Parietal lobe (tissue), 2 donors: ENCODE measurements around a stretch of chr16.

GRCh38 chr16:19879014-19879867, 5.4 kb downstream of the GPRC5B start:
- RAMPAGE, long total RNA, result no peak

- RAMPAGE, long total RNA, result no peak
Observed at GRCh38 chr16:19884206-19884602, 444 bp downstream of the GPRC5B start.

DNA sequence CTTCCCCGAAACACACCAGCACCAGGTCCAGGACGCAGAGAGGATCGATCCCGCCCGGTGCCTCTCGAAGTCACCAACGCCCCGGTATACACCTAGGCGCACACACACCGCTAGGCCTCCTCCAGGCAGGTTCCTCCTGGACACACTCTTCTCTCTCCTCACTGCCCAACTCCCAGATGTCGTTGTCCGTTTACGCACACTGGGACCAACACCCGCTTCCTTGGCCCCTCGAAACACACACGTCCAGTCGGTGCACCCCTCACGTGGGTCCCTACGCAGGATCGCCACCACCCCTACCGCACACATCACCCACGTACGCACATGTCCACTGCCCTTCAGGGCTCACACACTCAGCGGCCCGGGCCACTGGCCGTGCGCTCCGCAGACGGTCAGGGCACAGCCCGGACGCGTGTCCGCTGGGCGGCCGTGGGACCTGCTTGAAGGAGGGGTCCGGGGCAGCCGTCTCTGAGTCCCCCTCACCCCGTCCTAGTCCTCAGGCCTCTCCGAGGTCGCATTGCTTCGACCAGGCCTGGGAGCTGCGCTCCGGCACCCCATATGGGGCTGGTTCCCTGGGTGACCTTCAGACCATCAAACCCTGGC, 741 bp upstream of the GPRC5B start:
- RAMPAGE, long total RNA, result no peak

DNA sequence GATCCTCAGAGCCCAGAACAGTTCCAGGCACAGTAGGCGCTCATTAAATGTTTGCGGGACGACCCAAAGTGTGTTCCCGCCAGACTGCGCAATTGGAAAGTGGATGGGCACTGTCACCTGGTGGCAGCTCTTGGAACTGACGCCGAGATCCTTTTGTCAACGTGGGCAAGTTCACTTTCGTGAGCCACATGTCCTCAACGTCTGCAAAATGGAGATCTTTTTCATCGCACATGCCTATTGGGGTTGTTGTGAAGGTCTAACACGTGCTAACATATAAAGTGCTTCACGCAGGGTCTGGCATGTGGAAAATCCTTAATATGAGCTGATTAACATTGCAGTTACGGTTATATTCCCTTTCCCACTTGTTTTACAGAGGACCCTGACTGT, 1.7 kb upstream of the GPRC5B start:
- RAMPAGE, long total RNA, result no peak

DNA sequence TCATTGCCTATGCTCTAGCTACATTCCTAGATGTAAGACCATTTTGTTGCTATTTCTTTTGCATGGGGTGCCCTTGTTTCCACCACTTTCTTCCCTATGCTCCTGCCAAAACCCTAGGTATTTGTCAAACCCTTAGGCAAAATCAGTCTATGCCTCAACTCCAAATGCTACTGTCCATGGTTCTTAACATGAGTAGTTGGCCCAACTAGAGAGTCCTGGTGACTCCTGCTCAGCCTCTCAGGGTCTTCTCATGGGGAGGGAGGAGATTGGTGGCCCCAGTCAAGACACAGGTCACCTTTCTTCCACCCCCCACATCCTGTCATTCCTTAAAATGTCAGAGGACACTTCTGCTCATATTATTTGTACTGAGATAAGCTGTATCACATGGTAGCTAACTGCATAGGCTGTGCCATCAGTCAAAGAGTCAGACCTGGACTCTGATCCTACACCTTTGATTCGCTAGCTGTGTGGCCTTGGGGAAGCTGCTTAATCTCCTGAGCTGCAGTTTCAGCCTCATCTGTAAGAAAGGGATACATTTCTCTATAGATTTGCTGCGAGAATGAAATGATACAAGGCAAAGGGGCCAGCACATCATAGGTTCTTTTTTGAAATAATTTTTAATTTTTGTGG, 15.0 kb downstream of the ACSM5 start:
- RAMPAGE, long total RNA, result no peak

DNA sequence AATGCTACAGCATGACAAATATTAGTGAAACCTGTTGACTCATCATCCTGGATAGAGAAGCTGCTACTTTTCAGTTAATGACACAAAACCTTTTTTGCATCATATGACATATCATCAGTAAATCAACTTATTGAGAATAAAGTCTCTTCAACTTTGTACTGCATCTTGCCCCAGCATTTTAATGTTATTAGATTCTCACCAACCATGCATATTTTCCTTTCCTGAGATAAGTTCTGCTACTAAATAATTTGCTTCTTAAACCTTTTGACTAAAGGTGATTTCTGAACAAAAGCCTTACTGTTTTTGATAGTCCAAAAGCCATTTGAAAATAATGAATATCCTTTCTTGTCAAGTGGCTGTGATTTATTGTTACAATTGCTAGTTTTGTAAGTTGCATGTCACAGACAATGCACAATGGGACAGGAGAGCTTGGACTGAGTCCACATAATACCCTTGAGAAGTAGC, 5.9 kb downstream of the THUMPD1 start:
- RAMPAGE, long total RNA, result no peak

DNA sequence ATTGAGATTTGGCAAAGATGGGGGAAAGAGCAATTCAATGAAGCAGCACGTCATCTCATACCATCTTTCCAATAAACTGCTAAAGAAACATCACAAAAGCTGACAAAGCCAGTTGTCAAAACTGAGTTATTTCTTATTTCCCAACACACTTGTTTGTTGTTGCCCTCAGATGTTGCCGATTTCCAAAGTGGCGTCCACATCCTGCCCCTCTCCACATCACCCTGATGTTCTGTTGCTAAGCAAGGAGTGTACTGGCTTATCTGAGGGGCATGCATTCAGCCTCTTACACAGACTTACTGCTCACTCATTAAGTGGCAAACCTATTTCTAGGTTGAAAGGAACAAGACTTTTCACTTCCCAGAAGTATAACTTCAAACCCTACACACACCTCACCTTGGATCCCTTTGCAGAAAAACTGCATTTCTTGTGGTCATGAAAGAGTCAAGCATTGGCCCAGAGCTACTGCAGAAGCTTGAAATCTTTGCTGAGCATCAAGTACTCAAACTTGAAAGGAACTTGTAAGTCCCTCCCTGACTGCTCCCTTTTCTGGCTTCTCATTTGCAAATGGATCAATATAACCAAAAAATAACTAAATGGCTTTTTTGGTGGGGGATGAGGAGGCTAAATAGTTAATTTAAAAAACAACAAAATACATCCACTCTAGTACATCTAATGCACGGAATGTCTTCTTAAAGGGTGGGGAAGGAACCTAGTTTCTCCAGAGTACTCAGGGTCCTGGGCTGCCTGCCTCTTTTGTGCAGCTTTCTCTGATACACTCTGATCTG, 43.3 kb downstream of the DCUN1D3 start:
- RAMPAGE, long total RNA, result no peak

GRCh38 chr16:20868810-20869377, 31.3 kb downstream of the DCUN1D3 start:
- RAMPAGE, long total RNA, result no peak

DNA sequence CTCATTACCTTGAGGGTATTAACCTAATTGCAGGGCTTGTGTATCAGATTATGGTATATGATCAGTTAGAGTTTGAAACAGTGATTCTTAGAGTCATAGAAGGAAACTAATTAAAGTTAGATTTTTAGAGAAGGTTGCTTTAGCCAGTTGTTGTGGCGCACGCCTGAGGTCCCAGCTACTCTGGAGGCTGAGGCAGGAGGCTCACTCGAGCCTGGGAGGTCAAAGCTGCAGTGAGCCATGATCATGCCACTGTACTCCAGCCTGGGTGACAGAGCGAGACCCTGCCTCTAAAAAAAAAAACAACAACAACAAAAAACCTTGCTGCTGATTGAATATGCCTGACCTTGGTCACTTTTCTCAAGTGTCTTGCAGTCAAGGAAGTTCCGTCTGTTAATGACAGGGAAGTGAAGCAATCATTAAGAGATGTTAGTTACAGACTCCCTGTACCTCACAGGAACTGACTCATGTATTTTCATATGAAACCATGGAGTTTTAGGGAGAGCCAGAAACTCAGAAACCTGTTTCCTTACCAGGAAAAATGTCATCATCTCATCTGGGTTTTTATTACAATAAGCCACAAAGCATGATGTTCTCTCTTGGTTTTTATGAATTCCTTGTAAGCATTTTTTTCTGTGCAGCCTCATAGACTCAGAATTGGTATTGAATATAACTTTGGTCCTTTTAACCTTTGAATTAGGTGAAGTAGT, 10.1 kb downstream of the LYRM1 start:
- RAMPAGE, long total RNA, result no peak

- RAMPAGE, long total RNA, result no peak
Observed at GRCh38 chr16:21033506-21034168, 117.0 kb downstream of the DNAH3 start.

DNA sequence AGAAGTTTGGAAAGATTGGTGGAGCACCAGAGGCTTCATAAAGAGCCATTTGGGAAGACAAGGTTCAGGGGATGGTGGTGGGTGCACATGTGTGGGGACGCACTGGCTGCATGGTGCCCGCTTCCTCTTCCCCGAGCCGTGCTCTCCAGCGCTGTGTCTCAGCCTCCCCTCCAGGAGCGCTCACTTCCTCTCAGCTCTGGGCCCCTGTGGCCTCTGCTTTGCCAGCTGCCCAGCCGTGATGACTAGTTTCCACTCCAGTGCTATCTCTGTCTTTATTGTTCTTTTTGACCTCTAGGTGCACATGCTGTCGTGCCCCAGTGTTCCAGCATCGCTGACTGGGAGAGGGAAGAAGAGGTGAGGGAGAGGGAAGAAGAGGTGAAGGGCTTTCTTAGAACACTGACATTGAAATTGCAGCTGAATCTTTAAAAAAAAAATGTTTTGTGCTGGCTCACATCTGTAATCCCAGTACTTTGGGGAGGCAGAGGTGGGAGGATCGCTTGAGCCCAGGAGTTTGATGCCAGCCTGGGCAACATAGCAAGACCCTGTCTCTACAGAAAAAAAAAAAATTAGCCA, 78.4 kb upstream of the CRYM start:
- RAMPAGE, long total RNA, result no peak

- RAMPAGE, long total RNA, result no peak
Observed at GRCh38 chr16:21484224-21484556, 115.2 kb upstream of the METTL9 start.

- RAMPAGE, long total RNA, result no peak
Observed at GRCh38 chr16:21521323-21522304, 77.8 kb upstream of the METTL9 start.

DNA sequence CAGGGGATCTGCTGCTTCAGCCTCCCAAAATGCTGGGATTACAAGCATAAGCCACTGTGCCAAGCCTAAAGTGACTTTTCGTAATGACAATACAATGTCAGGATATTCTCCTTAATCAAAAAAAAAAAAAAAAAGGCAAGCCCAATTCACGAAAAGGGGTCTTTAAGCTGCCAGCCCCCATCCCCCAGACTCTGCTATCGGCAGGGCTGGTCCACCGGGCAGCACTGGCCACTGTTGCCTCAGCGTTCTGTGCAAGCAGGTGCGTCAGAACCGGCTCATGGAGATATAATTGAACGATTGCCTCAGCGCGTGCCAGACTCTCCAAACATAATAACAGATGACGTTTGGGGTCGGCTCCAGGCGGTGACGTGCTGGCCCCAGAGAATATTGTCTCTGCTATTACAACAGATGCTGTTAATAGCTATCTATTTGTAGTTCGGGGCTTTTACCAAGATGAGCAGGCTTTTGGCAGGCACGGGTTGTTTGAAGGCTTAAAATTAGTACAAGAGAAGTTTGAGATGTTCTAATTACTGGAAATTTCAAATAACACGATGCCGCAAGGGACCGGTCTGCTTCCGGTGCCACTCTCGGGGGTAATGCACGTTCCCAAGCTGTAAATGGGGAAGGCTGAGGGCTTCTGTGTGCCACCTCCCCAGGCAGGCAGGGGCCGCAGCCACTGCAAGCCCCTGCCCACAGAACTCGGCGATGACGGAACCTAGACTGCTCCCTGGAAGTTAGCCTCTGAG, 42.7 kb upstream of the METTL9 start:
- RAMPAGE, long total RNA, result no peak

GRCh38 chr16:21790526-21790844, 67.1 kb downstream of the NPIPB4 start:
- RAMPAGE, long total RNA, result no peak

DNA sequence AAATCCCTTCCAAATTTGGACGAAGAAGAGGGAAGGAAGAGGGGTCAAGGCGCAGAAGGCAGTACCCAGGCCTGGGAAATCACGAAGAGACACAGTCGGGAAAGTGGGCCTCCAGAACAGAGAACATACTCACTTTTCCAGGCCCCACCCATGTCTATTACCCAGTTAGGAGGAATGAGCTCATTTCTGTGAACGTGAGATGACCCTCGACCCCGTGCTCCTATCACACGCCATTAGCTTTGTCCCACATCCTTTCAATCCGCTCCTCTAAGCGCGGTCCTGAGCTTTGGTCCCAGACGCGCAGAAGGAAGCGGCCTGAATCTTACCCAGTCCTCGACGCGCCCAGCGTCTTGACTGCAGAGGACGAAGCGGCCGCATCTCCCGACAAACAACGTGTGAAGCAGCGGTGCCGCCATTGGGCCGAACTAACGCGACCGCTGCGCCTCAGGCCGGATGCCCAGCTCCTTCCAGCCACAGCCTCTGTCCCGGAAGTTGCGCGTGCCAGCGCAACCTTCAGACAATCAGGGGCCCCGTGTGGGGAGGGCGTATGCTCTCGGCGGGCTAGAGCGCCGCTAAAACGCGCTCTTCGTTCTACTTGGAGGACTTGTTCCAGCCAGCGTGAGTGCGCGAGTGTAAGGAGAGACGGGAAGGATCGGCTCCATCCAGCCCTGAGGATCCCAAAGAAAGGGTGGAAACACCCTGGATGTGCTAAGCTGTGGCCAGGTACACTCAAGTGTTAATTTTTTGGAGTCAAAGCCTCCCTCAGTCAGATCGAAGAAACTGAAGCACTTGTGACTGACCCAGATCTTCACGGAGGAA, 37.4 kb downstream of the NPIPB4 start:
- RAMPAGE, long total RNA, result no peak

- RAMPAGE, long total RNA, result no peak
Observed at GRCh38 chr16:22189198-22189875, 16.7 kb upstream of the EEF2K start.

DNA sequence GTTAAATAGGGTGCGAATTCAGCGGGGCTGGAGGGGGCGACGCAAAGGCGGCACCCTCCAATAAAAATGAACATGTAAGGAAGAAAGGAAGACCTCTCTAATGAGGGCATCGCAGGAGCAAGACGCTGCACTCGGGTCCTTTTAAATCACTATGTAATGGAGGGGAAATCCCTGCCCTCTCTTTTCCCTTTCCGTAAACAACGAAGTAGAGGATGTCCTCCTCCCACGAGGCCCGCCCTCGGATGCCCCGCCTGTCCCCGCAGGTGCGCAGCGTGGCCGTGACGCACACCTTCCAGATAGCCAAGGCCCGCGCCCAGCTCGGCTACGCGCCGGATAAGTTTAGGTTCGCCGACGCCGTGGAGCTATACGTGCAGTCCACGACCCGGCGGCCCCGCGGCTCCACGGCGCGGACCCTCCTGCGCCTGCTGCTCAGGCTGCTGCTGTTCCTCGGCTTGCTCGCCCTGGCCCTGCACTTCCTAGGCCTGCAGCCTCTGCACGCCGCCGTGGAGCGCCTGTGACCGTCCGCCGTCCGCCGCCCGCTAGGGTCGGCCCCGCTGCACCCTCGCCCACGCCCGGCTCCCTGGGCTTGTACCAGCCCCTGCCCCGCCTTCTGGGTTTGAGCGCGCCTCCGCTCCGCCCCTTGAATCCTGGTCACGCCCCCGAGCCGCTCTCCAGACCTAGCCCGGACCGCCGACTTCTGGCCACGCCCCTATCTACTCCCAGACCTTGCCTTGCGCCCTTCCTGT, 16.0 kb upstream of the EEF2K start:
- RAMPAGE, long total RNA, result no peak

DNA sequence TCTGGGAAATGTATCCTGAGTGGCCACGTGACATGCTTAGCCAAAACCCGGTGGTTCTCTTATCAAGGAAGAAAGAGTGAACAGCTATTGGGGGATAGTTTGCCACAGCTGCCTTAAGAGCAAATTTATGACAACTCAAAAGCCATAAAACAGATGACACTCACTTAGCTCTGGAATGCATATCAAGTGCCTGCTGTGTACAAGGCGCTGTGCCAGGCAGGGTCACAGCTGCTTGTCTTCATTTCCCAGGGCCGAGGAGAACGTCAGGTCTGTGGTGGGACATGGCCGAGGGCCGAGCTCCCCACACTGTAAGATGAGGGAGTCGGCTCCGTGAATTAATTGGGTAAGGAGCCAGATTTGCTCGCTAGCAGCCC, 14.0 kb downstream of the EEF2K start:
- RAMPAGE, long total RNA, result no peak

DNA sequence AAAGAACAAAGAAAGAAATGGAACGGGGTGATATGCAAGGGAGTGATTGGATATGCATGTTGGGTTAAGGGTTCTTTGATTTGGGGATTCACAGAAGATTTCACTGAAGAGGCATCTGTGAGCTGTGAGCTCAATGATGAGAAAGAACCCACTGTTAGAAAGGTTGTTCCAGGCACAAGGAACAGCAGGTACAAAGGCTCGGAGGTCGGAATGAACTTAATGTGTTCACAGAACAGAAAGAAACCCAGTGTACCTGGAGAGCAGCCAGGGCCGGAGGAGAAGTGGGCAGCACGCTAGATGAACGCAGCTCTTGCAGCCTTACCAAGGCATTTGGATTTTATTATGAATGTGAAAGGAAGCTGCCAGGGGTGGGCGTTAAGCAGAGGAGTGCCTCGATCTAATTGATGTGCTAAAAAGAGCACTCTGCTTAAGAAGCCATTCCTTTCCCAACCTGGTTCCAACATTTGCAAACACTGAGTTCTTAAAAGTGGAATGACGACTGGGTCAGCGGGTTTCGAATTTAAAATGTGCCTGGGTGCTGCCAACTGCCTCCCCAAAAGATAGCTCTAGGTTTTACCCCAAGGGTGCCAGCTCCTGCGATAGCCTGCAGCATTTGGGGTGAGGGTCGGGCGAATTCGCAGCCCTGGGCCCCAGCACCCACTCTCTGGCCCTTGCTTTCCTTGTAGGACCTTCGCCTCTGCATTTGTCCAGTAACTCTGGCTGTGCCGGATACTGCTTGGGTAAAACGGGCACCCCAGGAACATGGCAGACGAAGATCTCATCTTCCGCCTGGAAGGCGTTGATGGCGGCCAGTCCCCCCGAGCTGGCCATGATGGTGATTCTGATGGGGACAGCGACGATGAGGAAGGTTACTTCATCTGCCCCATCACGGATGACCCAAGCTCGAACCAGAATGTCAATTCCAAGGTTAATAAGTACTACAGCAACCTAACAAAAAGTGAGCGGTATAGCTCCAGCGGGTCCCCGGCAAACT, 19.2 kb downstream of the EEF2K start:
- RAMPAGE, long total RNA, result no peak